Jejunum (tissue), 1 donor: ENCODE data around the genes LCN6 and LCN12.

- PRO-cap, result no peak
These were observed 19.2 kb downstream of the NACC2 start for GRCh38 chr9:136075690-136076556.

DNA sequence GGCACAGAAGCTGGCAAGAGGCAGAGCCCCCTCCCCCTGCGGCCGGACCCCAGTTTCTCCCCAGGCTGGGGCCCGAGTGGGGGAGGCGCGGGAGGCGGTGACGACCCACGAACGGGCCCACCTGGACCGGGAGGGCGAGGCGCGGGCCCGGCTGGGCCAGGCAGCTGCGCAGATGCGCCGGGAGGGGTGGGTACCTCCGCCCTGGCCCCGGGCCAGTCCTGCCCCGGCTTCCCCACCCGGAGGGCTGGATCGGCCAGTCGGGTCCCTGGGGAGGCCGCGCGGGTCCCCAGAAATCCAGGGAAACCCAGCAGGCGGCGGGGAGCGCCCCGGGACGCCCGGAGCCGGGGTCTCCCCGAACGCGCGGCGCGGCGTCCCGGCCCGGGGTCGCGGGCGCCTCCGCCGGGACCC, 534 bp downstream of the NACC2 start:
- PRO-cap, result no peak

DNA sequence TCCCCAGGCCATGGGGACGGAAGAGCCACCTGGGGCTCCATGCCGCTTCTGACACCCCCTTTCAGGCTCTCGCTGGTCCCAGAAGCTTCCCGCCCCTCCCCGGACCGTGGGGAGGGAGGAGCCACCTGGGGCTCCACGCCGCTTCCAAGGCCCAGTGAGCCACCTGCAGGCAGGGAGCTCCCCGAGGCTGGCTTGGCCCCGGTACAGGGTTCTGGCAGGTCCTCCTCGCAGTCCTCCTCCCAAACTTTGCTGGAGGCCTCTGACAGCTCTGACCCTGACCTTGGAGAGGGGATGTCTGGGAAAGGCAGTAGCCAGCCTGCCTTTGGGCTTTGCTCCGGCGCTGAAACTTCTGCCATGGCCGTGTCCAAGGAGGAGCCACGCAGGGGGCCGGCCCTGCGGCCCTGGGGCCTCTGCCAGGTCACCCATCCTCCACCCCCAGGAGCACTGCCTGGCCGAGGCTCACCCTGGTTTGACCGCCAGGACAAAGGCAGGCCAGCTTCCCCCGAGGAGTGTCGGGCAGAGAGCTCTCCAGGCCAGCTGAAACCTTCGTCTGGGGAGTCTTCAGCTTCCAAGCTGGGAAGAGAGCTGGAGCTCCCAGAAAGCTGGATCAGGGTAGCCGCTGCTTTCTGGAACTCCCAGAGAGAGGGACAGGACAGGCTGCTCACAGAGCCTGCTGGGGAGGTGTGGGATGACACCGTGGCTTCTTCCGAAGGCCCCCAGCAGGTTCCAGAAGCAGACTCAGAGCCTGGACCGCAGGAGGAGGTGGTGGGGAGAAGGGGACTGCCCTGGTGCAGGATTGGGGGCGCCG, 8.9 kb upstream of the QSOX2 start:
- PRO-cap, result no peak

- PRO-cap, result no peak
These were observed 10.8 kb downstream of the DNLZ start for GRCh38 chr9:136352531-136353428.

GRCh38 chr9:136447322-136448113, 7.9 kb upstream of the INPP5E start:
- PRO-cap, result no peak

- PRO-cap, result no peak
These were observed 953 bp downstream of the SEC16A start for GRCh38 chr9:136481915-136482258.

GRCh38 chr9:136526553-136527074, 19.2 kb downstream of the NOTCH1 start:
- PRO-cap, result bidirectional peak, plus-strand start at chr9:136526822, minus-strand start at chr9:136526789

DNA sequence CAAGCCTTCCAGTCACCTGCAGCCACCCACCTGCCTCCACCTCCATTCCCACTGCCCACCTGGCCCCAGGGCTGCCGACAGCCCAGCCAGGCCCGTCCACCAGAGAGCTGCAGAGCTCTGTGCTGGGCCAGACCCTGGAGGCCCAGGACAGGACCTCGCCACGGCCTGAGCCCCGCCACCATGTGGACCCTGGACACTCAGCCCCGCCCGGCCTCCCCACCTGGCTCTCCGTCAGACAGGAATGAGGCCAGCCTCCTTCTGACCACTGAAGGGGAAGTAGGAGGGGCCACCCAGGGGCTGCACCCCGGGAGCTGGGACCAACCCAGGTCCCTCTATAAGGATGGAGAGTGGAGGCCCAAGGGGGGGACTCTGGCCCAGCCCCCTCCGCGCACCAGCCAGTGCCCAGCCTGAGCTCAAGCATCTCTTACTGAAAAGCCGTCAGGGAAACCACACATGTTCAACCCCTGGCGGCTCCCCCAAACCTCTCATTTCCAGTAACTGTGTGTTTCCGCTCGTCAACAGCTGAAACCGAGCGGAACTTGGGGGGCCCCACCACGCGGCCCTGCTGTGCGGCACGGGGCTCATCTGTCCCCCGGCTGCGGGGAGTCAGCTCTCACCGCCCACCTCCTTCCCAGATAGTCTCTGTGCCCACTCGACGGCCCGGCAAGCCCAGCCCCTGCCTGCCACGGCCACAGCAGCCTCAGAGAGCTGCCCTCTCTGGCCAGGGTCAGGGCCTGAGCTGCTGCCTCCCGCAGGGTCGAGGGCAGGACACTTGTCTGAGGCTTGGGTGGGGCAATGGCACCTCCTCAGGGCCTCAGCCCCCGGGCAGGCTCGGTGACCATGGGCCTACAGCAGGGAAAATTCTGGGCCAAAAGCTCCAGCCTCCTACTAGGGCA, 12.7 kb downstream of the NOTCH1 start:
- PRO-cap, result no peak

- PRO-cap, result no peak
These were observed 12.1 kb downstream of the NOTCH1 start for GRCh38 chr9:136533797-136534184.

- PRO-cap, result no peak
These were observed 44.9 kb upstream of the EGFL7 start for GRCh38 chr9:136617662-136618386.

GRCh38 chr9:136625010-136625598, 37.6 kb upstream of the EGFL7 start:
- PRO-cap, result no peak

DNA sequence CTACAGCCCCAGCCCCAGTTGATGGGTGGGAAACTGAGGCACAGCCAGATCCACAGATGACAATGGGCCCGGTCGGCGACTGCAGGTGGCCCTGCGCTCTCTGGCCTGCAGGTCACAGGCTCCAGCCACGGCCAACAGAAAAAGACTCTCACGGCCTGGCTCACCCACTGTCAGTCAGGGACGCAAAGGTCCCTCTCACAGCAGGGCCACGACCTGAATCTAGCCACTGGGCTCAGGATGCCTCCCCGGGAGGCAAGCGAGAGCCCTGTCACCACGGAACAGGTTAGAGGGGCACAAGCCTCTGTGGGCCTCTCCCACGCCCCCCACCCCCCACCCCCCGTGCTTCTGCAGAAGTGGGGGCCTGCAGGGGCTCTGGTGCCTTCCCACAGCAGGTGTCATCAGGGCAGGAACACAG, 17.4 kb upstream of the EGFL7 start:
- PRO-cap, result no peak

DNA sequence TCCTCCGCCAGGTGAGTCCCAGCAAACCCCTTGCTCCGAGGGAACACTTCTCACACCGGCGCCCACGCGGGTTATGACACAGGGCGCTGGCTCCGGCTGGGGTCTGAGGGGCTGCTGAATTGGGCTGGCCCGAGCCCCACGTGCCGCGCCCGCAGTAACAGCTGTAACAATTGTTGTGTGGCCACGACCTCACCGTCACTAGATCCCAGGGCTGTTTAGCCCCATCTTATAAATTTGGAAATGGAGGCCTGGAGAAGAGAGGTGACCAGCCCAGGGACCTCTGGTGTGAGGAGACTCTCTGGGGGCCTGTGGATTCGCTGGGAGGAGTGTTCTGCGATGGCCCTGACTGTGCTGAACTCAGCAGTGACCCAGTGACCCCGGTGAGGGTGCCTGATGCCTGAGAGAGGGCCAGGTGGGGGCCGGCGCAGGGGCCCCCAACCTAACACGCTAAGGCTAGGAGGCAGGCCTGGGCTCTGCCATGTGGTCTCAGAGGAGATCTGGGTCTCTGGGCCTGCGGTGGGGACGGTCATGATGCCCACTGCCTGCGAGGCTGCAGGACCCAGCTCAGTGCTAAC, 2.1 kb downstream of the EGFL7 start:
- PRO-cap, result no peak

- PRO-cap, result no peak
These were observed 367 bp downstream of the LCN10 start for GRCh38 chr9:136742338-136742808.

DNA sequence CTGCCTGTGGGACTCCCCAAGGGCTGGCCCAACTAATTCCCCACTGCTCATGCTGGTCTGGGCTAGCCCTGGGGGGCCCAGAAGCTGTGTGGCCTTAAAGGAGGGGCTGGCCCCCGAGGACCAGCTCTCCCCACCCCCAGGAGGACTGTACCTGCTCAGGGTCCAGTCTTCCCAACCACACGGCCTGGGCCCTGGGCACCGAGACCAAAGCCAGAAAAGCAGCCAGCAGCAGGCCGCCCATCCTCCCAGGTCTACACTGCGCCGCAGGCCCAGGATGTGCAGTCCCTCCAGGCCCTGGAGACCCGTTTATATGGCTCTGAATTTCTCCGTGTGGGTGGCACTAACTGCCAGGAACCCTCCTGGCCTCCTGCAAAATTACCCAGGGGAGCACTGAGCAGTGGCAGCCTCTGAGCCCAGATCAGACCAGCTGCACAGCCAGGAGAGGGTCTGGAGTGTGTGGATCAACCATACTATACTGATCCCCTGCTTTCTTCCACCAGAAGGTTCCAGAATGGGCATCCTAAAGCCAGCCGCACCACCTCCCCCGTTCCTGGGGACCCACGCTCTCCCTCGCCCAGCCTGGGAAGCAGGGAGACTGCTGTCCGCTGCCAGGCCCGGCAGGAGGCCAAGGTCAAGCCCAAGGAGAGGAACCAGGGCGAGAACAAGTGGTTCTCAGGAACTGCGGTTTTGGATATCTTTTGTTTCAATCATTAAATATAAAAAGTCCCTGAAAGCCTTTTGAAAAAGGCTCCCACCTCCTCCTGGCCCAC, at the start of gene LCN6:
TSS of gene LCN6 (minus strand) at position 283 of the 770 bp plus-strand sequence.
- PRO-cap, result no peak

DNA sequence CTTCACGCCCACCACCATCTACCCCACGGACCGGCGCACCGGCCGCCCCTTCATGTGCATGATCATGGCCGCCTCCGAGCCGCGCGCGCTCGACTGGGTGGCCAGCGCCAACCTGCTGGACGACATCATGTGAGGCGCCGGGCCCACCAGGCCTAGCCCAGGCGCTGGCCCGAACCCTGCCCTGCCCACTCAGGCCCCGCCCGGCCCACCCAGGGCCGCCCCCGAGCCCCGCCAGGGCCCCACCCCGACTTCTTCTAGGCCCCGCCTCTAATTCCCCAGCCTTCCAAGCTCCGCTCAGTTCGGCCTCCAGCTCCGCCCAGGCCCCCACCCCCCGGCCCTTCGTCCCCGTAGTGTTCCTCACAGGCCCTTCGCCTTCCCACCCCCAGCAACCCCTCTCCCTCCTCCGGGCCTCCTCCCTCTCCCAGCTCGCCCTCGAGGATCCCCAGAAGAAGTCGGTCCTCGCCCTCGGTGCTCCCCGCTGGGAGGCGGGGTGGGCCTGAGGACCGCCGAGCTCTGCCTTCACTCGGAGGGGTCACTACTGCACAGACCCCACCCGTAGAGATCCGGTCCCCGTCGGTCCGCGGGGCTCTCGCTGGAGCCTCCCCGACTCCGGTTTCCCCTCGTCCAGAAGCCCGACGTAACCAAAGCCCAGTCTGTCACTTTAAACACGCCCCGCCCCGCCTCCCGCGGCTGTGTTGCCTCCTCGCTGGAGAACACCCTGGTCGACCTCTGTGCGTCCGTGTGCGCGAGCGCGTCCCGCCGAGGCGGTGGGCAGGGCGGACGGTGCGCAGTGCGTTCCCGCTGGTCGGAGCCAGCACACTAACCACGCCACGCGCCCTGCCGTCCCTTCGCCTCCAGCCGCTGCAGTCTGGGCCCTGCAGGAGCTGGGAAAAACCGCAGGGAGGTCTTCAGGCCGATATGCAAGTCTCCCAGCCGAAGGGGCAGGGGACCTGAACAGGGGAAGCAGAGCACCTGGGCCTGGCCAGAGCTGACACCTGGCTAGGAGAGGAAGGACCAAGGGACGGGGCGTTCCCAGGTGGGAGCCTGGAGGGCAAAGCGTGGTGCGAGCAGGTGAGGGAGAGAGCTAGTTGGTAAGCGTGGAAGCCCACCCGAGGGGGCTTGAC, 1.6 kb upstream of the PHPT1 start:
- PRO-cap, result bidirectional peak, plus-strand start at position 429 of the sequence, minus-strand start at position 129 of the sequence; bidirectional peak, plus-strand start at position 752 of the sequence, minus-strand start at position 731 of the sequence

DNA sequence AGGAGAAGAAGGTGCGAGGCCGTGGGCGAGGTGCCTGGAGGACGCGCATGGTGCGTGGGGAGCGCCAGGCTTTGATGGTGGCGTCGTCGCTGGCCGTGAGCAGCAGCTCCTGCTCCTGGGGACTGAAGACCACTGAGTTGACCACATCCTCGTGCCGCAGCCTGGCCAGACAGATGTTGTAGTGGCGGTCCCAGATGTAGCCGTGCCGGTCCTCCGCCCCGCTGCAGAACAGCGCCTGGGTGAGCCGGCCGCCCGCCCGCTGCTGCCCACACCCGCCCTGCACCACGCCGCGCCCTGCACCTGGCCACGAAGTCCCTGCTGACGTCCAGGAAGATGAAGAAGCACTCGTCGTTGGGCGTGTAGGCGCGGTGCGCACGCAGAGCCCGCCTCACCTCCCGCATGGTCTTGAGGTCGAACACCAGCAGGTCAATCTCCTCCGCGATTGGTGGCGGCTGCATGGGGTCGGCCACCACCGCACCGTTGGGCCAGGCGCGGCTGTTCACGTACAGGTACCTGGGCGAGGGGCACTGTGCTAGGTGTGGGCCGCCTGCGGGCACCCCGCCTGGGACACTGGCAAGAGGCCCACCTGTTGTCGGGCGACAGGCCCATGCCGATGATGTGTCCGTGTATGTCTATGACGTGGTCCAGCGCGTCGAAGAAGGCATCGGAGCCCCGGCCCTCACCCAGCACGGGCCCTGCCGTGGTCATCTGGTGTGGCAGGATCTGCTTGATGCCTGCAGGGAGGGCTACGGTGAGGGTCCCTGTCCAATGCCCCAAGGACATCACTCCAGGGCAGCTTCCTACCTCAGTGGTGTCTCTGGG, 3.4 kb downstream of the FBXW5 start:
- PRO-cap, result no peak

- PRO-cap, result no peak
These were observed at the start of gene LCN12 for GRCh38 chr9:136951935-136953038. Gene LCN12 (plus strand): TSS chr9:136952273.

DNA sequence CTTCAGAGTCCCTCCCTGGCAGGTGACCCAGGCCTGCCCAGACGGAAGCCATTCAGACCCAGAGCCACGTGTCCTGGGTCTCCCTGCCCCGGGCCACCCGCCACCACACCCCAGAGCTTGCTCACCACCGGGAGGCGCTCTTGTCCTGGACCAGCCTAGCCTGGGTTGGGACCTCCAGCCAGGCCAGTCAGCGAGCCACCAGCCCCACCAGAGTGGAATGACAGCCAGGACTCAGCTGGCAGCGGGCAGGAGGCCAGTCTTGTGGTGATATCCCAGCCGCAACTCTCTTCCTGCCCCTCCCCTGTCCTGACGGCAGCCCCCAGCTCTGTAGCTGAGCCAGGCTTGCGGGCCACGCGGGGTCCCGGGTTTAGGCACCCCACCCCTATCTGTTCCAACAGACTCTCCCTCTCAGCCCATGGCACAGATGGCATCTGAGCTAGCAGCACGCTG, 1.6 kb upstream of the PTGDS start:
- PRO-cap, result no peak

DNA sequence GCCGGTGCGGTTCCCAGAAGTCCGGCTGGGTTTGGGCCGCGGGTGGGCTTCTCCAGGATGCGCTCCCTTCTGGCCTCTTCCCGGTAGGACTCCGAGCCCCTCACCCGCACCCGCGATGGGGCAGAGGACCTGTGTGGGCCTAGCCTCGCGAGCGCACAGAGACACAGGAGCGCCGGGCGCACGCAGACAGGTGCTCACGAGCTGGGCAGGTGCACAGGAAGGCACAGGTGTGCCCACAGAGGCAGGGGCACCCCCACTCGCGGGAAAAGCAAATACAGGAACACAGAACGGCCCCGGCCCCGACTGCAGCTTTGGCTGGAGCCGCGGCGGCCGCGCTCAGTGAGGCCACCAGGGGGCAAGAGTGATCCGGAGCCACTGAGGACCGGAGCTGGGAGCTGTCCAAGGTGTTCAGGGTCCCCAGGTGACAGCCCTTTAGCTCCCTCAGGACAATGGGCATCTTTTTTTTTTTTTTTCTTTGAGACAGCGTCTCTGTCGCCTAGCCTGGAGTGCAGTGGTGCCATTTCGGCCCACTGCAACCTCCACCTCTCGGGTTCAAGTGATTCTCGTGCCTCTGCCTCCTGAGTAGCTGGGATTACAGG, 477 bp upstream of the NPDC1 start:
- PRO-cap, result no peak